Pulmonary artery (tissue), 1 donor: Measurements from ENCODE around the gene MRPS11.

GRCh38 chr15:85168626-85169155 lies 187.0 kb downstream of the PDE8A start:
- PRO-cap = no peak

- PRO-cap = no peak
Observed at GRCh38 chr15:85329393-85330539, 50.6 kb upstream of the AKAP13 start.

GRCh38 chr15:85348008-85348370 lies 32.4 kb upstream of the AKAP13 start:
- PRO-cap = no peak

DNA sequence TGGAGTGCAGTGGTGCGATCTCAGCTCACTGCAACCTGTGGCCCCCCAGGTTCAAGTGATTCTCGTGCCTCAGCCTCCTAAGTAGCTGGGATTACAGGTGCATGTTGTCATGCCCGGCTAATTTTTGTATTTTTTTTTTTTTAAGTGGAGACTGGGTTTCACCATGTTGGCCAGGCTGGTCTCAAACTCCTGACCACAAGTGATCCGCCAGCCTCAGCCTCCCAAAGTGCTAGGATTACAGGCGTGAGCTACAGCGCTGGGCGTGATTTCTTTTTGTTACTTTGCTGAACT lies 7.6 kb downstream of the AKAP13 start:
- PRO-cap = no peak

- PRO-cap = no peak
Observed at GRCh38 chr15:85475665-85476166, 95.3 kb downstream of the AKAP13 start.

DNA sequence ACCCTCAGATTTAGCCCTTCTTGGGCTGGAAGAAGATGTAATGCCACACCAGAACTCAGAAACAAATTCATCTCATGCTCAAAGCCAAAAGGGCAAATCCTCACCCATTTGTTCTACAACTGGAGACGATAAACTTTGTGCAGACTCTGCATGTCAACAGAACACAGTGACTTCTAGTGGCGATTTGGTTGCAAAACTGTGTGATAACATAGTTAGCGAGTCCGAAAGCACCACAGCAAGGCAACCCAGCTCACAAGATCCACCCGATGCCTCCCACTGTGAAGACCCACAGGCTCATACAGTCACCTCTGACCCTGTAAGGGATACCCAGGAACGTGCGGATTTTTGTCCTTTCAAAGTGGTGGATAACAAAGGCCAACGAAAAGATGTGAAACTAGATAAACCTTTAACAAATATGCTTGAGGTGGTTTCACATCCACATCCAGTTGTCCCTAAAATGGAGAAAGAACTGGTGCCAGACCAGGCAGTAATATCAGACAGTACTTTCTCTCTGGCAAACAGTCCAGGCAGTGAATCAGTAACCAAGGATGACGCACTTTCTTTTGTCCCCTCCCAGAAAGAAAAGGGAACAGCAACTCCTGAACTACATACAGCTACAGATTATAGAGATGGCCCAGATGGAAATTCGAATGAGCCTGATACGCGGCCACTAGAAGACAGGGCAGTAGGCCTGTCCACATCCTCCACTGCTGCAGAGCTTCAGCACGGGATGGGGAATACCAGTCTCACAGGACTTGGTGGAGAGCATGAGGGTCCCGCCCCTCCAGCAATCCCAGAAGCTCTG lies 199.7 kb downstream of the AKAP13 start:
- PRO-cap = bidirectional peak, plus-strand start at position 637 of the sequence, minus-strand start at position 510 of the sequence

DNA sequence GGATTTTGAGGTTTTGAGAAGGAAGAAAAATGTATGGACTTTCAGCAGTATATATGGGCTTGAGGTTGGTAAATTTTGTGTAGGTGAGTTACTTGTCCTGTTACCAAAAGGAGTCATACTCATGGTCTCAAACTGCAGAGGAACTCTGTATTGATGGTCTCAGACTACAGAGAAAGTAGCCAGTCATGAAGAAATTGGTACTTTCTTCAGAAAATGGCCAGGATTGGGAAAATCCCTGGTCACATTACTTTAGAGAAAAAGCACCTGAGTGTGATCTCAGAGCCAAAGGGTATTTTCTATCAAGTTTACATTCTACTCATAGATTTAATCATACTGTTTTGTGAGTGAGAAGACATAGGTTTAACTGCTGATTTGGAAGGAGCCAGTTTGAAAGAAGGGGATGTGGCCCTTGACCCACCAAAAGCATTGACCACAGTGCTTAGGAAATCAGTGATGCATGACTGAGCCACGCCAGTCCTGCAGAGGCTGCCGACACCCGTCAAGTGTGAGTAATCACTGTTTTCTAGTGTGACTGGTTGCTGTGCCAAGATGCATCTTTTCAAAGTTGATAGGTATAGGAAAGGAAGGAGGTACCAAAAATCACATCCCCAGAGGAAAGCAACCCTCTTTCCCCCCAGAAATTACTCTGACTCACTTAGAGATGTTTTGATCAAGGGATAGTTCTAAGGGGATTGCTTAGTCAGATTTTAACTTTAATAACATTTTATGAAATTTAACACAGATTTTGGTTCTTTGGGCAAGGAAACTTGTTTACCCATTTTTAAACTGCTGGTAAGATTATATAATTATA lies 203.6 kb downstream of the AKAP13 start:
- PRO-cap = no peak

DNA sequence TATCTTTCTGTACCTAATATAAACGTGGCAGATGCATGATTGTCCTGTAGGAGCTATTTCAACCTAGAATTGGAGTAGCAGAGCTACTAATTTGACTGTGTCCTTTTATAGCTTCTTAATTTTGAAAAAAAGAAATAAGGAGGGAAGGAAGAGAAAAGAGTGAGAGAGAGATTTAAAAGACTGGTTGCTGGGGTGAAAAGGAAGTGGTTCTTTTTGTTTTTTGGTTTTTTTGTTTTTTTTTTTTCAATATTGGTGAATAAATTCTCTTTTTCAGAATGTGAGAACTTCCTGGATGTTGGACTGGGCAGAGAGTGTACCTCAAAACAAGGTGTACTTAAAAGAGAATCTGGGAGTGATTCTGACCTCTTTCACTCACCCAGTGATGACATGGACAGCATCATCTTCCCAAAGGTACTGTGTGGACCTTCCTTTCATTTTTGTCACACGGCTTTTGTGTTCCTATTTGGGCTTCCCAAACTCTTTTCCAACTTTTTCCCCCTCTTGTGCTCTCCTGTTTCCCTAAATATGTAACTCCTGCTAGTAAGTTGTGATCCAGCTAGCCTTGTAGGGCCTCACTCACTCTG lies 149.1 kb downstream of the KLHL25 start:
- PRO-cap = no peak

- PRO-cap = no peak
Observed at GRCh38 chr15:85702218-85702876, 92.4 kb downstream of the KLHL25 start.

DNA sequence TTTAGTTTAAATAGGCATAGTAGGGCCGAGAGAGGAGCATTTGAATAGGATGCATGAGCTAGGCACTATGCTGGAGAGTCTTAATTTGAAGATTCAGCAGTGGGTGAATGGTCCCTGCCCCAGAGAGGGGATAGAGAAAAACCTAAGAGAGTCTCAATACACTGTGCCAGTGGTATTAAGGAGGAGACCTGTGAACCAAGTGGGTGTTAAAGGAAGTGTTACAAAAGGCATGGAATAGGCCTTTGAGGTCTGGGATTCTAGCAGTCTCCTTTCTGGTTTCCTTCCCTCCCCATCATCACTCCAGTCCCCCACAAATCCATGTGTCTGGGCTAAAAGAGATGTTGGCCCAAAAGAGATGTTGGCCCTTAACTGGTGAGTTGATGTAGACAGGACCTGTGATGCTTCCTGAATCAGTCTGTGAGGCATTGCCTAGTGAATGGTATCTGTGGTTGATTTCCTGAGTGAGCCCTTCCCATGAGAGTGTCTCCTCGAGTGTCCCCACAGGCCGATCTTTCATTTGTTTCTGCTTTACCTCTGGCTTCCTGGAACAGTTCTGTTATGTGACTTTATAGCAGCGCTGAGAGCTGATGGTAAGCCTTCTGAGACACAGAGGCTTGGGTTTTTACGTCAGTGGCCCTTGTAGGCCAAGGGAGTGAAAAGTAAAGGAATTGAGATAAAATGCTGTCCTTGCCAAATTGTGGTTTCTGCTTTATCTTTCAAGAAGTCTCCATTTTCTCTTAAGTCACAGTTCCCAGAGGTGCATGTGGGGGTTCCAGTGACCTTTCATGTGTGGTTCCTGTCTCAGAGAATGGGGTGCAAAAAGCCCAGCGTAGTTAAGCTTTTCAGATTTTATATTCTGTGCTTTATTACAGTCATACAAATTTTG lies 87.8 kb downstream of the KLHL25 start:
- PRO-cap = bidirectional peak, plus-strand start at position 740 of the sequence, minus-strand start at position 514 of the sequence

GRCh38 chr15:85746916-85747862 lies 47.5 kb downstream of the KLHL25 start:
- PRO-cap = no peak

DNA sequence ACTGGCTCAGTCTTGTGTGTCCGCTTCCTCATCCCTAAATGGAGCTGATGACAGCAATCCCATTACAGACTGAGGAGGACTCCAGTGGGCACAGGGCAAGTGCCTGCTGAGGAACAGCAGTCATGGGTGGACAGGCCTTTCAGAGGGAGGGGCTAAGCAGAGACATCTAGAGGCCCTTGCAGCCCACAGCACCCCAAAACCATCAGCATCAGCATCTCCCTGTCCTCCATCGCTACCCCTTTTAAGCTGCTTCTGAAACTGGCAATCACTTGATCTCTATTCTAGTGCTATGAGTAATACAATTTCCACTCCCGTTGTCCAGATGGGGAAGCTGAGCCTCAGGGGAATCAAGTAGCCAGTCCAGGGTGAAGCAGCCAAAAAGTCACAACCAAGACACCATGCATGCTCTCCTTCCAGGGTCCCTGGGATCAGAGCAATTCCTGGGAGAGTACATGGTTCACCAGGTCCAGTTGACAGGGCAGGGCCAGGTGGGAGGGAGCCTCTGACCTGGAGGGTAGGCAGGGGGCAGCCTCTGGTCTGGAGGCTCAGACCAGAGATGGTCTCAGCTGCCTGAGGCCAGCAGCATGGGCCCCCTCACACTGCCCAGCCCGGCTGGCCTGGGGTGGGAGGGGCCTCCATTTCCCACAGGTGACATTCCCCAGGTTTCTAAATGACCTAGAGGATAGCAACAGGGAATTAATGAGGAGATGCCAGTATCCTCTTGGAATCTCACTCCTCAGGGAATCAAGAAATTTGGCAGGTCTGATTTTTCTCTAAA lies 30.0 kb downstream of the KLHL25 start:
- PRO-cap = no peak

- PRO-cap = no peak
Observed at GRCh38 chr15:85793266-85793925, 1.3 kb downstream of the KLHL25 start.

- PRO-cap = no peak
Observed at GRCh38 chr15:85837911-85838123, 43.1 kb upstream of the KLHL25 start.

DNA sequence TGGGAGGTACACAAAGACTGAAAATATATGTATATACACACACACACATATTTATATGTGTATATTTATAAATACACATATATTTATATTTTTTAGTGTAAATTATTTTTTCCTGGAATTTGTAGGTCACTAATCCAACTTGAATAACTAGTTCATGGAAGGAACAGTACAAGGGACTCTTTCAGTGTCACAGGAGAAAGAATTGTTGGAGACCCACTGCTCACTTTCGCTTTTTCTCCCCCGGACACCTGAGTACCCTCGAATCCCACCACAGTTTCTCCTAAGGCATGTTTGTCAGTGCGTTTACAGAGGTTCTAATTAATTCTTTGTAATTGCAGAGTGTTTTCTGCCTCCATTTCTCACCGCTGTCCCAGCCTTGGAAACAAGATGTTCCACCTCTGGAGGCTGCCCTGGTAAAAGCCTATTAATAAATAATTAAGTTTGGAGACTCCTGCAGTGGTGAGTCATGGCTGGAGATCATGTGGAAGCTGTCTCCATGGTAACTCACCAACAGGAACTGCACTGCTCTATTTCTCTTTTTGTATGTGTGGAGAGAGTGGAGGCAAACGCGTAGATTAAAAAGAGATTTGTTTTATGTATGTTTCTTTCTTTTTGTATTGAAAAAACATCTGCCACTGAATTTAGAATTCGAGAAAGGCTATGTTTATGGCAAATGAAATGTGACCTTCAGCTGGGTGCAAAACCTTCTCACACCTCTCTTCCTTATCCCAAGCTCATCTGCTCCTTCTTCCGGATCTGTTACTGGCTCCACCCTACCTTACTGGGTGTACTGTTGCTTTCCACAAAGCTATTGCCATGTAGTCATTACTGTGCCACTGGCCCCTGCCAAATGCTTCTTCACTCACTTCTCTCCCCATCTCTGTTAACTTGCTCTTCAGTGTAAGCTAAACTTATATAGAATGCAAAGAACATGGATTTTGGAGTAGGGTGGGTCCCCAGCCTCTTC lies 778.8 kb downstream of the NTRK3 start:
- PRO-cap = bidirectional peak, plus-strand start at position 545 of the sequence, minus-strand start at position 412 of the sequence

DNA sequence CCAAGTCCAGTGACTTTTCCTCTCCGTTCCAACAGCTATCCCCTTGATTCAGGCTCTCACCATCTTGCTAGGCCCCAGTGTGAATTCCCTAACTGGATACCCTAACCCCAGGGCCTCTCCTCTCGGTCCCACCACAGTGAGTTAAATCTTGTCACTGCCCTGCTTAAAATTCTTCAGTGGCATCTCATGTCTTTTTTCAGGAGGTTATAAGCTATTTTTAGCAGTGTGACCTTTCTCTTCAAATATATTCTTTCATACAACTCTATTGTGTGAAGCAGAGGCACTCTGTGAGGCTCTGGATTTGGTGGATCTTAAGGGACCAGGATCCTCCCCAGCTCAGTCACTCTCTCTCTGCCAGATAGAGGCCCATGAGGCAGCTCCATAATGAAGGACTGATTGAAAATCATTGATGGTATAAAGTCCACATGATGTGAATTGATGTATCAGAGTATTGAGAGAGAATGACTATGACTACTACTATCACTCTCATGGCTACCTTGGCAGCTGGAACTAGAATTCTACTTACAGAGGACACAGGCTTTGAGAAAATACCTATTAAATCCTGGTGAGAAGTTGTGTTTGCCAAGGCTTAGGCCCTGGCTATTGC lies 760.4 kb downstream of the NTRK3 start:
- PRO-cap = no peak

DNA sequence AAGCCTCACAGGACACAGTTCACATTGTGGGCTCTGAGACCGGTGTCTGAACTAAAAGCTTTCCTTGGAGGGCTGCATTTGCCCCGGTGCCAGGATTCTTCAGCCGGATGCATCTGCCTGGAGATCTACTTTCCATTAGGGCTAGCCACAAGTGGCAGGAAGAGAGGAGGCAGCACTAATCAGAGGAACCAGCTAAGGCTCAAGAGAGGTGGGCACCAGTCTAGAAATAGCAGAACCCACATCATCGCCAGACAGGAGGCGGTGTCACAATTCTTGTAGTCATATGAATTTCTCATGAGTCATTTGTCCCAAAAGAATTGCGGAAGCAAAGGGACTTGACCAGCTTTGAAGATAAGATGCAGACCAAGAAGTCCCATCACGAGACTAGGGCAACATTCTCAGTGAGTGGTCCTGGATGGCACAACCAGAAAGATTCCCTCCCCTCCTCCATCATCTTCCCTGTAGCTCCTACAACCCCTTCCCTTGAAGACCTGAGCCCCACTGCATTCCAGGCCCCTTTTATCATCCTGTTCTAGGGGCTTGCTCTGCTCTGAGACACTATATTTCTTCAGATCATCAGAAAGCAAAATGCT lies 353.5 kb downstream of the NTRK3 start:
- PRO-cap = bidirectional peak, plus-strand start at position 311 of the sequence, minus-strand start at position 220 of the sequence

- PRO-cap = bidirectional peak, plus-strand start at chr15:88467687, minus-strand start at chr15:88467388
Observed at GRCh38 chr15:88467591-88468424, at the start of gene MRPS11. Gene MRPS11 (plus strand): TSS chr15:88467708.

- PRO-cap = no peak
Observed at GRCh38 chr15:88570984-88571872, 24.7 kb upstream of the DET1 start.

DNA sequence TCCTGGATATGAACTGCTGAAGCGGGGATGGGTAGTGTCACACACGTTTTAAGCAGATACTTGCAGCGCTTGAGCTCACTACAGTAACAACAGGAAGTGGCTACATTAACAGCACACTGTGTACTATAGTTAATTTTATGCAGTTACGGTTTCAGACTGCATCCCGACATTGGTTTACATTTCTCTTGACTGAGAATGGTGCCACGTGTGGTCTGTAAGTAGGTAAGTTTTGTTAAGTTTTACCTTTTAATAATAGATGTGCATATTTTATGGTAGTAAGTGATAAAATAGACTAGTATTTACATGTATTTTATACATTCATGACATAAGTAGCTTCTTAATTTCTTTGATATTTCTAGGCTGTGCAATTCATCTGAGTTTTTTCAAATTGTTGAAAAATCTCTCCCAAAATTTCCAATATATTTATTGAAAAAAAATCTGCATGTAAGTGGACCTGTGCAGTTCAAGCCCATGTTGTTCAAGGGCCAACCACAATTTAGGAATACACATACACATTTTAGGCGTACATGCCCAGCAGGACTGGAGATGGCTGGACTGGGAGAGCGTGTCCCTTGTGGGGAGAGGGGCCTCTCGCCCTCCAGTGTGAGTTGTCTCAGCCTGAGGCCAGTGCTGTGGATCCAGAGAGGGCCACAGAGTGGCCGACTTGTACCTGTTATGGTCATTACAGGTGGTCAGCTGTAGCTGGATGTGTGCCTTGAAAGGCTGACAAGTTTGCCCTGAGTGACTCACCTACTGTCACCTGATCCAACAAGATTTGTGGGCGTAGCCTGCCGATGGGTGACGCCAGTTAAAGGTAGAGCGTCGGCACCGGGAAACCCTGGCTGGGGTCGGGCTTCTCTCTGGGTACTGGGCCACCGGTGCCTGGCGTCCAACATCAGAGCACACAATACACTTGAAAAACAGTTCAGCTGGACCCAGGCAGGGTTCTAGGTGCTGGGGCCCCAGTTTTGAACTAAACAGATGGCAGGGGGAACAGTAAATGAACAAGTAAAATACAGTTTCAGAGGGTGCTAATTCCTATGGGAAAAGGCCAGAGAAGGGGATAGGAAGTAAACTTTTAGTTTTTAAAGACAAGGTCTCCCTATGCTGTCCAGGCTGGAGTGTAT lies 3.0 kb upstream of the ISG20 start:
- PRO-cap = no peak